H4 (cell line): ENCODE measurements around a stretch of chr6.

DNA sequence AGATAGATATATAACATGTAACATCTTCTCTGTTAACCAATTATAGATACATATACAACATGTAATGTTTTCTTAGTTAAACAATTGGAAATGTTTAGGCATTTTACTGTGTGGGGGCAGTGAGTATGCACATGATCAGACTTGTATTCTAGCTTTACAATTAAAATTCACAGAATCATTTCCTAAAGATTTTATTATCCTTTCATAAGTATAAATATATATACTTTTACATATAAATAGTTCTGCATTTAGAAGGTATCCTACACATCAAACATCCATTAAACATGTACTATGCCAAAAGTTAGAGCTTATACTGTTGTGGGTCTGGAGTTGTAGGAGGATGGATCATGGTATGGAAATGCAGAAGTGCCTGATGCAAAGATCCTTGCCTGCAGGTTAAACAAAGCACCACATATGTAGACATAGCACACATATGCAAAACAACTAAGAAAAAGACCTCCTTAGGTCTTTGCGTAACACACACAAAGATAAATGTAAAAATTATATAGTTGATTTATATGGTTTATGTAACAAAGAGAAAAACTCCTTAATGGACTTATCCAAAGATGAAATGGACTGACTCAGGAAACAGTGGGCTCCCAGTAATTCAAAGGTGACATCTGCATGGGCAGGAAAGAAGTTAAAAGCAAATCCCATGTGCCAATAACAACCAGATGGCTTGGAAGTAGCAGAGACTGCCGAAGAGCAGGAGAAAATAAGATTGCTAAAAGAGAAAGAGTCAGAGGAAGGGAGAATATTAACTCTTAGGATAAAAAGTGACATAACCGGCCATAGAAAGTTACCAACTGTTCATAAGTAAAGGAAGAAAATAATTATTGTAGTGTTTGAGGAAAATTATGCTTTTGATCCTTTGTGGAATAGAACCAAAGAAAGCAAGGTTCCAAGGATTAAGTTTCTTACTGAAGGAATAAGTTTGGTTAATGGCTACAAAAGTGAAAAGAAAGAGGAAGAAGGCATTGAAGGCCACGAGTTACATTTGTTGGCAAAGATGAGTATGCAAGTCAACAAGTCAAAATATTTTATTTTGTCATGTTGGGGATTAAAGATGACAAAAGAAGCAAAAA, 55.1 kb downstream of the FHL5 start:
- RAMPAGE, long total RNA = no peak

GRCh38 chr6:96897261-96897601, 460 bp downstream of the NDUFAF4 start:
- RAMPAGE, long total RNA = no peak

DNA sequence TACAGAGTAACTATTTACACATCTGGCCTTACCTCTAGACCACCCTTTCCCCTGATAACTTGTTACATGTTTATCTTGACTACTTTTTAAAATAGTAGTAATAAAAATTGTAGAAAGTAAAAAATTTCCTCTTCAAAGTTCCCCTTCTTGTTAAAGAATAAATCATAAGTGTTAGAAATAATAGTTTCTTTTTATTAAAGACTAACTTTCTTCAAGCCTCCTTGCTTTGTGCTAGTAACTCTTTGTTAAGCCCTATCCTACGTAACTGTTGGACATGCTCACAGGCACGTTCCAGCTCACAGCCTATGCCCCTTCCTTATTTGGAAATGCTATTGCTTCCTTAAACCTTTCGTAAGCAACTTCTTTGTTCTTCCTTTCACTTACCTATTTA, 14.3 kb downstream of the FAXC start:
- RAMPAGE, long total RNA = no peak

DNA sequence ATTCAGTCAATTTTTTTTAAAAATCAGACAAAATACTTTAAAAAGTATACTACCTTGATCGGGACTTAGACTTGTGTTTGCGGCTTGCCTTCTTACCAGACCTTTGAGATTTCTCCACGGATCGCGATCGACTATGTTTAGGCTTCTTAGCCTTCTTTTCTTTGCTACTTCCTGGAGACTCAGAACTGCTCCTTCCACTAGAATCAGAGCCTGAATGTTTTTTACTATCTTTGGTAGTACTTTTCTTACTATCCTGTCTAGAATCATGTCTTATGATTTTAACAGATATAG, 6.4 kb upstream of the COQ3 start:
- RAMPAGE, long total RNA = no peak

DNA sequence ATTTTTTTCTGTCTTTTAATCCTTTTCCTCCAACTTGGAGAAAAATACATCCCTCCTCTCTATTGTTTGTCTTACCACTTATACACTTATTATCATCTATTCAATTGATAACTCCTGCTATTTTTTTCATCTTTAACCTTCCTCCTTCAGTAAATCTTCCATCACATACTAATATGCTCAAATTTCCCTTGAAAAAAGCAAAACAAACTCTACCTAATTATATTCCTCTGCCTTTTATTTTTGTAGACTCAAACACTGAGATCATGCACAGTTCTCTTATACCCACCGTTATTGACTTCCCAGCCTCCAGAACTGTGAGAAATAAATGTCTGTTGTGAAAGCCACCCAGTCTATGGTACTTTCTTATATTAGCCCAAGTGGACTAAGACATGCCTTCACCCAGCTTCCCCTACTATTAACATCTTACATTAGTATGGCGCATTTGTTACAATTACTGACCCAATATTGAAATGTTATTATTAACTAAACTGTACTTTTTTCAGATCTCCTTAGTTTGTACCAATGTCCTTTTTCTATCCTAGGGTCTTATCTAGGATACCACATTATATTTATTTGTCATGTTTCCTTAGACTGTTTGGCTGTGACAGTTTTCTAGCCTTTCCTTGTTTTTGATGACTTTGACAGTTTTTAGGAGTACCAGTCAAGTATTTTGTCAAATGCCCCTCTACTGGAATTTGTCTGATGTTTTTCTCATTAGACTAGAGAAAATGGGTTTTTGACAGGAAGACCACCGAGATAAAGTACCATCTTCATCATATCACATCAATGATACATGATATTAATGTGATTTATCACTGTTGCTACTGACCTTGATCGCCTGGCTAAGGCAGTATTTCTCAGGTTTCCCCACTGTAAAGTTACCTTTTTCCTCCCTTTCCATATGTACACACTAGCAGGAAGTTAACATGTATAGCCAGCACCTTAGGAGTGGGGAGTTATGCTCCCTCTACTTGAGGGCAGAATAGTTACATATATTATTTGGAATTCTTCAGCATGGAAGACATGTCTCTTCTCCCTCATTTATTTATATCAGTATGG, 14.7 kb downstream of the CCNC start:
- RAMPAGE, long total RNA = no peak

- RAMPAGE, long total RNA = no peak
These were observed 10.5 kb downstream of the SIM1 start for GRCh38 chr6:100454158-100454727.

- RAMPAGE, long total RNA = no peak
These were observed 511 bp downstream of the SIM1 start for GRCh38 chr6:100464175-100464645.

DNA sequence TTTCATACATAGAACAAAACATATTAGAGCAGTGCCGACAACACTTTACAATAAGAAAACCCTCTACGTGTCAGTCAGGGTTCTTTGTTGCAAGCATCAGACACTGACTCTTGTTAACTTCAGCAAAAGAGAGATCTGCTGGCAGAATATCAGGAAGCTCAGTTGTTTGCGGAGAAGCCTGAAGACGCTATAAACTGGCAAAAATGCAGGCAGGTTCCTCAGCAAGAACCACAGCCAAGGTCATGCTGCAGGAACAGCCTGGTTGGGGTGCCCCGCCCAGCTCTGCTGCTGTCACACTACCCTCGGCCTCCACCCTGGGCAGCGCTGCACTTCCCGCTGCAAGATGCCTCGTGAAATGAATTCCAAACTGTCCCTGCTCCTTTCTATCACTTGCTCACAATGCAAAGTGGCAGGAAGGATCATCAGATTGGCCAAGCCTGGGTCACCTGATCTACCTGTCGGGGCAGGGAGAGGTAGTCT, 236.1 kb upstream of the ASCC3 start:
- RAMPAGE, long total RNA = no peak

DNA sequence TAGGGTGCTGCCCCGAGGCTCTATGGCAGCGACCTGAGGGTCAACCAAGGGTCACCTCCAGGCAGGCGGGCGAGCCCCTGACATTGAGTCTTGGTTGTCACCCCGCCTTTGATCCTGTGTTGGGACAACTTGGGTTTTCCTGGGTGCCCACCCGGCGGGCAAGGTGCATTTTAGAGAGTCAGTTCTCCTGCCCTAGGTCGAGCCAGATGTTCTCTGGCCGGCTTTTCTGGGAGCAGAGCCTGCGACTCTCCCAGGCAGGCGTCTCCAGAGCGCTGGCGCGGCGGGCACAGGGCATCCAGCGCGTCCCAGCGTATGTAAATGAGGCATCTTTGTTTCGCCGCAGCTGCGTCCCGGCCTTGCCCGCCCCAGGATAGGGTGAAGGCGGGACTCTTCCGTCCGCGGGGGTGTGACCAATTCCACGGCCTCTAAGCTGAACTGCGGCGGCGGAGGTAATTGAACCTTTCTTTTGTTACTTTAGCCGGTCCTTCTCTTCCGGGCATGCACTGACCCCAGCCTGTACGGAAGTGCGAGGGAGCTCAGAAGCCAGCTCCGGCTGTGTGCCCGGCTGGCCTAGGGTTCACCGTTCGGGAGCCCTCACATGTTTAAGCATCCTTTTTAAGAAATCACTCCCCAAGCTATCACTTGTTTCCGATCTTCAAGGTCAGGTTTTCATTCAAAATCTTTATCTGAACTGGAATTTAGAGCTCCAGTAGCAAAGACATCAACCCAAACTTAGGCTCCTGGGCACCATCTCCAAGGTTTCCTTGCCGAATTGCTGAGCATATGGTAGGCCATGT, 9.2 kb downstream of the GRIK2 start:
- RAMPAGE, long total RNA = no peak

DNA sequence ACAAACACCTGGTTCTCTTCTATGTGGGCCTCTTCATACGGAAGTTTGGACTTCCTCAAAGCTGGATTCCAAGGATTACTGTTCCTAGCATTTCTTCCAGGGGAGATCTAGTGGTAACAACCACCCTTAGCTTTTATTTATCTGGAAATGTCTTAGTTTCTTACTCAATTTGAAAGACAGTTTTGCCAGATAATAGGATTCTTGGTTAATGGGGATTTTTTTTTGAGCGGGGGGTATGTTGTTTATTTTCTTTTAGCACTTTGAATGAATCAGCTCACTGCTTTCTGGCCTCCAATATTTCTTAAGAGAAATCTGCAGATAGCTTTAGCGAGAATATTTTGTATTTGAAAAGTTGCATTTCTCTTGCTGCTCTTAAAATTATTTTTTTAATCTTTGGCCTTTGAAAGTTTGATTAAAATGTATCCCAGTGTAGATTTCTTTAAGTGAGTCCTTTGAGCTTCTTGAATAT, 797.2 kb downstream of the GRIK2 start:
- RAMPAGE, long total RNA = no peak

GRCh38 chr6:104941819-104942150, 15.1 kb upstream of the LIN28B start:
- RAMPAGE, long total RNA = no peak

- RAMPAGE, long total RNA = no peak
These were observed 3.3 kb upstream of the LIN28B start for GRCh38 chr6:104953485-104954217.

DNA sequence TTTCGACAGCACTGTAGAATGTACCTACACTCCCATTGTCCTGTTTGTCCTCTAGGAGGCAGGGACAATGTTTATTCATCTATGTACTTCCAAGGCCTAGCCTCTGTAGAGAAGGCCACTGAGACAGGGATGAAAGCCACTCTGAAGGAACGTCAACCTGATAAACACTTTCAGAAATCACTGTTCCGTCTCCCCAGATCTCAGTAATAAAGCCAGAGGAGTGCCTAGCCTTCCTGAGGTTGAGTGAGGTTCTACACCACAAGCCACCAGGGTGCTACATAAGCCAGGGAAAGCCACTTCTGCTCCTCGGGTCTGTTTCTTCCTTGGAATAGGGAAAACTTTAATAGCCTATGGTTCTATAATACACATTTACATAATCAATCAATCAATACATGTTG, 1.9 kb downstream of the BVES start:
- RAMPAGE, long total RNA = no peak

- RAMPAGE, long total RNA = no peak
These were observed 101.8 kb downstream of the PREP start for GRCh38 chr6:105301010-105301485.

DNA sequence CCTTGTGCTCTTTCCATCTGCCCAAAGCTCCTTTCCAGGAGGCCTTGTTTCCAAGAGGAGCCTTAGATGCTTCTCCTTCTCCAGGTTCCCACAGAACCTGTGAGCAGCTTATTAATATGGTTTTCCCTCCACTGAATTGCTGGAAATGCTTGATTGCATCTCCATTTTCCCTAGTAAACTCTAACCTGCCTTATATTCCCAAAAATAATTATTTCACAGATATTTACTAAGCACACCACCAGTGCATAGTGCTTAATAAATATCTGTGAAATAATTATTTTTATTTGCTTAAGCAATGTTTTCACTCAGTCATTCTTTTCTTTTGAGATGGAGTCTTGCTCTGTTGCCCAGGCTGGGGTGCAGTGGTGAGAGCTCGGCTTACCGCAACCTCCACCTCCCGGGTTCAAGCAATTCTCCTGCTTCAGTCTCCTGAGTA, 95.6 kb downstream of the PREP start:
- RAMPAGE, long total RNA = no peak

- RAMPAGE, long total RNA = no peak
These were observed 189.4 kb upstream of the PREP start for GRCh38 chr6:105592303-105592647.

- RAMPAGE, long total RNA = no peak
These were observed 326.2 kb upstream of the PRDM1 start for GRCh38 chr6:105759850-105760470.

DNA sequence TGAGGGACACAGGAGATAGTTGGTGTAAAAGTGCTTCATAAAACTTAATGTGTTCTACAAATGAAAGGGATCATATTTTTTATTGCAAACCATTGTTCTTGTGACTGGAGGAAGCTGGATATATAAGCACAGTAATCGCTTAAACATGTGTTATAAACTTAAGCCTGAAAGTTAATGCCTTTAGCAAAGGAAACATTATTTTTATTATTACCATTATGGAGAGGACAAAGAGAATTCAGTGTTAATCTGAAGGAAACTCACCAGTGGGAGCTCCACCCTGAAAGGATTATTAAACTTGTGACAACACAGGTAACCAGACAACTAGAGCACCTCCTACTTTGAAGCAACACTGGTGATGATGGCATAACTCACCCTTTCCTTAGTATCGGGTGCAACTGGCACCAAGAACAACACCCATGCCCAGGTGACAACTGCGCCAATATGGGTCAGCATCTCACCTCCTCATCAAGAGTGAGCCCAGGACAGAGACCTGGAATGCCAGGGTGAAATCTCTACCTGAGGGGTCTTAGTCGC, 288.7 kb upstream of the PRDM1 start:
- RAMPAGE, long total RNA = no peak

- RAMPAGE, long total RNA = no peak
These were observed 94.6 kb upstream of the PRDM1 start for GRCh38 chr6:105991583-105991937.

- RAMPAGE, long total RNA = no peak
These were observed 81.8 kb downstream of the PRDM1 start for GRCh38 chr6:106167803-106168502.